Cardiac septum (tissue), 1 donor: ENCODE measurements around a stretch of chr1.

DNA sequence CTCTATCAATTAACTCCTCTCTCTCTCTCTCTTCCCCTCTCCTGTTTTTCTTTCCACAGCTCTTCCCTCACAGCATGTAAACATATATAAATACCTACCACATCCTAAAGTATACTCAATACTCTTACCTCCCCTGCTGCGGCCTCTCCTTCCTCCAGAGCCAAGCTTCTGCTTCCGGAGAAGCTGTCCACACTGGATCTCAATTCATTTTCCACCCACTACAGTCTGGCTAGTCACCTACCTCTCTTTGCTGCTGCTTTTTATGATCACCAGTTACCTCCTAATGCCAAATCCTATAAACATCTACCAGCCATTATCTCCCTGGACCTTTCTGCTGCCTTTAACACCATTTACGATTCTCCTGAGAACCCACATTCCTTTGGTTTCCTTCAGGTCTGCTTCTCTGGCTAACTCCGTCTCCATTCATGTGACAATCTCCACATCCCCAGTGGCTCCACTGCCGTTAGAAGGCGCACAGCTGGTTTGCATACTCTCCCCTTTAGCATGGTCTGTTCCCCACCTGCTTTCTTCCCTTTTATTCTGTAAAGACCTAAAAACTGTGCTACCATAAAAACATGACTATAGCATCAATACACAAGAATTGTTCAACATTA is 64.9 kb downstream of the CAPN2 start:
- PRO-cap = no peak

GRCh38 chr1:223778221-223779187 is 66.2 kb downstream of the CAPN2 start:
- PRO-cap = no peak

GRCh38 chr1:223886312-223887348 is 40.9 kb upstream of the TP53BP2 start:
- PRO-cap = no peak

GRCh38 chr1:223962004-223962526 is 116.3 kb upstream of the TP53BP2 start:
- PRO-cap = no peak

GRCh38 chr1:224013677-224014428 is 100.1 kb upstream of the FBXO28 start:
- PRO-cap = no peak

- PRO-cap = no peak
Observed at GRCh38 chr1:224014960-224015625, 98.8 kb upstream of the FBXO28 start.

DNA sequence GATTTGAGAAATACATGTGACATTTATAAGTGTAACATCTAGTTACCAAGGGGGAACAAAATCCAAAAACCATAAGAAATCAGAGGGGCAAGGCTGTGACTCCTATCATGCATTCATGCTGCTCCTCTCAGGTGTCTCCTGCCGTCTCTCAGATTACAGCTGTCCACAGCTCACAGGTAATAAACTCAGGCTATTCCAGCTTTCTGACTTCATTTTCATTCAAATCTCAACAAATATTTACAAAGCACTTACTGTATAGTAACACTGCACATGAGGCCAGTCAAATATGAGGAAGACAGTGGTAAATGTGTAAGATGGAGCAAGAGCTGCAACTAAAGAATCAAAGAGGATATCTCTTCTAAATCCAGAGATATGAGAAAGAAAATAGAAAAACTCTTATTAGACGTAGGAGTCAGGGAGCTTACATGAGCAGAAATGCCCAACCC is 50.2 kb upstream of the FBXO28 start:
- PRO-cap = no peak

- PRO-cap = no peak
Observed at GRCh38 chr1:224407732-224407931, 27.0 kb downstream of the WDR26 start.

DNA sequence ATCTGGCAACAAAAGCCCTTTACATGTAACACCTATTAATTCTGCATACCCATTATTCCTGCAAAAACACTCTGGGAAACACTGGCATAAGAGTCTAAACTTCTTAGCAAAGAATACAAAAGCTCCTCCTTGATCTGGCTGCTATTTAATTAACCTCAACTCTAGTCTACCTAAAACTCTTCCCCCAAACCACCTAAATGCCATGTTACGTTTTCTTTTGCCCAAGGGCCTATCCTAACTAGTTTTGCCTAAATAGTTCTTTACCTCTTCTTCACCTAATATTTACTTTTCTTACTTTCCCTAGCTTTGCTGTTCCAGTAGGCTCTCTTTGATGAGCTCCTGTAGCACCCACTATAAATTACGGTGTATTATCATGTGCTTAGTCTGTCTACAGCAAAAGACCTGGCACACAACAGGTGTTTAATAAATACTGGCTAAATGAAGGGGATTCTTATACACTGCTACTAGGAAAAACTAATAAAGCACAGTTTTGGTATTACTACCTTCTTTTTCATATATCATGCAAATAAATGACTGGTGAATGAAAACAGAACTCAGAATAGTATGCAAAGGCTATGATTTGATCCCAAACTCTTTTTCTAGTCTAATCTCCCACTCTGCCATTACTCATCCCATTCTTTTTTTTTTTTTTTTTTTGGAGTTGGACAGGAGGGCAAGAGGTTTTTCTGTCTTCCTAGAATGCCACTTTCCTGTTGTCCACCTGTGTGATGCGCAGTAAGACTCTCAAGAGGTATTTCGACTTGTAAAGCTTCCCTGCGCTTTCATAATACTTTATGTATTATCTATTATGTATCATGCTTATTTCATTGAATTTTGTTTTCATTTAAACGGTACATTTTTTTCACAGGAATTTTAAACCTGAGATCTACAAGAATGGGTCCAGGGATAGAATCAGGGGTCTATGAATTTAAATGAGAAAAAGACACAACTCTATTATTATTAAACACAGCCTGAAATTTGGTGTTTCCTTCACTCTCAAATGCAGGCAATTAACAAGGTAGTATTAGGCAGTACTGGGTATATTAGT is 26.3 kb downstream of the WDR26 start:
- PRO-cap = no peak

GRCh38 chr1:224422863-224423102 is 11.8 kb downstream of the WDR26 start:
- PRO-cap = no peak

DNA sequence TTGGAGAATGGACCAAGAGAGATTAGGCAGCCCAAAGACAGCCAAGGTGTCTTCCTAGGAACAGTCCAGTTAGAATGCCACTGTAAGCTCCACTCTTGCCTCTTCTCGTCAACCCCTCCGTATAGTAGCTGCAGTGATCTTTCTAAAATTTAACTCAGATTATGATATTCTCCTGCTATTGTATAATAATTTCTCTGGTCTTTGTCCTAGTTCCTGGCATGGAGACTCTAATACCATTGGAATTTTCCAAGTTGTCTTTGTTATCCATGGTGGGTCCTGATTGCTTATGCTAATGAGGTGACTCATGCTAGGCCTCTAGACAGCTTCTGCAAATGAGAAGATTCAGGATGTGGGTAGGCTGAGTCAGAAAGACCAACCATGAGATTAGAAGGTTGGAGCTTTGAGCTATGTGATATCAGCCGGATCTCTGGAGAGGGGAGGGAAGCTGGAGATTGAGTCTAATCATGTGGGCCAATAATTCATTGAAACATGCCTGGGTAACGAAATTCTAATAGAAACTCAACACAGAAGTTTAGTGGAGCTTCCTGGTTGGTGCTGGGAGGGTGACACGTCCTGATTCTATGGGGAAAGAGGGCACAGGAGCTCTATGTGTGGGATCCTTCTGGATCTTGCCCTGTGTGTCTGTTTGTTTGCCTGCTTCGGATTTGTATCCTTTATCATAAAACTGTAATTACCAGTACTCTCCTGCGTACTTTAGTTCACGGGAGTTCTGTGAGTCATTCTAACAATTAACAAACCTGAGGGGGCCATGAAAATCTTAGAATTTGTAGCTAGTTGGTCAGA is 73.2 kb upstream of the CNIH3 start:
- PRO-cap = no peak

GRCh38 chr1:224564325-224564777 is 51.8 kb upstream of the CNIH3 start:
- PRO-cap = no peak

DNA sequence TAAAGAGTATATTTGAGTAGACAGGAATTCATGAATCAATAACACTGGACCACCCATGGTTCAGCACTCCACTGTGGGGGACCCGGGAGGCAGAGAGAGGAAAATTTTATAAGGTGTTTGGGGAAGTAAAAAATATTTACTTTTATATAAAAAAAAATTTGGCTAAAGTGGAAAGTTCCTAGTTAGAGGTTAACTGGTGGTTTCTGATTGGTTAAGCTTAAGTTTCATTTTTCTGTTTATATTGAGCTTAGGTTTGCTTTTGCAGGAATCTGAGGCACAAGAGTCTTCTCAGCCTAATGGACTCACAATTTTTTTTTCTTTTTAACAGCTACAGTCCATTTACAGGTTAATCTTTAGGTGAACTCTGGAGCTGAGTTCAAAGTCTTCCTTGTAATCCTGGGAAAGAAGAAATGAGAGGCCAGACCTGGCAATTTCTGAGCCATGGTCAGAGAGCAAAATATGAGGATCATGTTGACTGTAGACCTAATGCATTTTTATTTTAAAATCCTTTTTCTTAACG is 55.5 kb upstream of the DNAH14 start:
- PRO-cap = no peak

- PRO-cap = no peak
Observed at GRCh38 chr1:225449113-225449819, 21.4 kb upstream of the LBR start.

DNA sequence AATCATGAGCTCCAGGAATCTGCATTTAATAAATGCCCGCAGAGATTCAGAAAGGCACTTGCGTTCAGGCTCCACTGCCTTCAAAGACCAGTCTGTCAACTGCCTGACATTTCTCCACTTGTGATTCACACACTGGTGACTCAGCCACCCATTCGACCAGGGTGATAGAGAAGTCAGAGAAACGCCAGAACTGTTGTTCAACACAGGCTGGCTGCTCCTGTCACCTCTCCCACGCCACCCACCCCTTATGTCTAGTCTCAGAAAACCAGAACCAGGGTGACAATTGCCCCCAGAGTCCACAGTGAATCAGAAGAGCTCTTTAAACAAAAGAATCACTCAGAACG is 26.9 kb upstream of the LBR start:
- PRO-cap = bidirectional peak, plus-strand start at position 167 of the sequence, minus-strand start at position 94 of the sequence

DNA sequence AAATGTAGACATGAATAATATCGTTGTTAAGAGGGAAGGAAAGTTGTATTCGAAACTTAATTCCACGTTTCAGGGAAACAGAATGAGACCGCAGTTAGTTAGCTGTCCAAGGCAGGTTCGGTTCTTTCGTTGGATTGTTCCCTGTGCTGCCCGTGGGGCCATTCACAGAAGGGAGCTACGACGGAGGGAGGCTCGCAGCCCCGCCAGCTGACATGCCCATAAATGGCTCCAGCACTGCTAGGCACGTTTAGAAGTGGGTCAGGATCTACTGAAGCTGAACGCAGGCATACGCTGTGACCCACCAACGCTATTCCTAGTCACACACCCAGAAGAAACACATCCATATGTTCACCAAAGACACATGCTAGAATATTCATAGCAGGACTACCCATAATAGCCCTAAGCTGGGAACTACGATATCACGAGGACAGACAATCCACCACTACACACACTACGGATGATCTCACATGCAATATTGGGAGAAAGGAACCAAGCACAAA is 56.2 kb upstream of the LBR start:
- PRO-cap = unidirectional peak, plus-strand start at position 250 of the sequence

- PRO-cap = unidirectional peak, minus-strand start at chr1:225524675
Observed at GRCh38 chr1:225524562-225524951, 96.7 kb upstream of the LBR start.

DNA sequence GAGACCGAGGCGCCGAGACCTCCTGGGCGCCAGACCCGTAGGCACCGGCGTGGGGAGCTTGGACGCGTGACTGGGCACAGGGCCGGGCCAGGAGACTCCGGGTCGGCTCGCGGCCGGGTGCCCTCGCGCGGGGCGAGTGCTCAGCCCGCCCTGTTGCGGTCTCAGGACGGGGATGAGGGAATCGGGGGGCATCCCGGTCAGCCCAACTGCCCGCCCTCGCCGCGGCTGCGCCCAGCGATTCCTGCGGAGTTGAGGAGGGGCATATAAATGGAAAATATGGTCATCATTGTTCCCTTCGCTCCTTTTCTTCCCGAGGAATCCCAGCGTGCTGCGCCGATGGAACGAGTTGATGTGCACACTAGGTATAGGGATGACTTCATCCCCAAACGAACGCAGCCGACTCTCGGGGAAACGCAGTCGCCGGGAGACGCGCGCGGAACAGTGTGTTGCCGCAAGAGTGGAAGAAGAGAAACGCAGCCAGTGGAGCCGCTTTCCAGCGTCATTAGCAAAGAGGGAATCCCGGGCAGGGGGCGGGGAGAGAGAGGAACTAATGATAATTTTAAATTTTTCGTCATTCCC is 727 bp upstream of the ENAH start:
- PRO-cap = bidirectional peak, plus-strand start outside the sequence, minus-strand start at position 443 of the sequence

DNA sequence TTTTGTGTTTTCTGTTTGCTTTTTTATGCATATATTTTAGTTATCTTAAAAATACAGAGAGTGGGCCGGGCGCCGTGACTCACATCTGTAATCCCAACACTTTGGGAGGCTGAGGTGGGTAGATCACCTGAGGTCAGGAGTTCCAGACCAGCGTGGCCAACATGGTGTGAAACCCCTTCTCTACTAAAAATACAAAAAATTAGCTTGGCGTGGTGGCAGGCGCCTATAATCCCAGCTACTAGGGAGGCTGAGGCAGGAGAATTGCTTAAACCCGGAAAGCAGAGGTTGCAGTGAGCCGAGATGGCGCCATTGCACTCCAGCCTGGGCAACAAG is 4.8 kb downstream of the H3-3A start:
- PRO-cap = no peak

GRCh38 chr1:226121206-226122032 is 58.9 kb downstream of the H3-3A start:
- PRO-cap = unidirectional peak, plus-strand start at chr1:226121725; bidirectional peak, plus-strand start at chr1:226122067, minus-strand start at chr1:226121900